CD14-positive monocyte (primary cell): ENCODE results near the gene FGGY.

DNA sequence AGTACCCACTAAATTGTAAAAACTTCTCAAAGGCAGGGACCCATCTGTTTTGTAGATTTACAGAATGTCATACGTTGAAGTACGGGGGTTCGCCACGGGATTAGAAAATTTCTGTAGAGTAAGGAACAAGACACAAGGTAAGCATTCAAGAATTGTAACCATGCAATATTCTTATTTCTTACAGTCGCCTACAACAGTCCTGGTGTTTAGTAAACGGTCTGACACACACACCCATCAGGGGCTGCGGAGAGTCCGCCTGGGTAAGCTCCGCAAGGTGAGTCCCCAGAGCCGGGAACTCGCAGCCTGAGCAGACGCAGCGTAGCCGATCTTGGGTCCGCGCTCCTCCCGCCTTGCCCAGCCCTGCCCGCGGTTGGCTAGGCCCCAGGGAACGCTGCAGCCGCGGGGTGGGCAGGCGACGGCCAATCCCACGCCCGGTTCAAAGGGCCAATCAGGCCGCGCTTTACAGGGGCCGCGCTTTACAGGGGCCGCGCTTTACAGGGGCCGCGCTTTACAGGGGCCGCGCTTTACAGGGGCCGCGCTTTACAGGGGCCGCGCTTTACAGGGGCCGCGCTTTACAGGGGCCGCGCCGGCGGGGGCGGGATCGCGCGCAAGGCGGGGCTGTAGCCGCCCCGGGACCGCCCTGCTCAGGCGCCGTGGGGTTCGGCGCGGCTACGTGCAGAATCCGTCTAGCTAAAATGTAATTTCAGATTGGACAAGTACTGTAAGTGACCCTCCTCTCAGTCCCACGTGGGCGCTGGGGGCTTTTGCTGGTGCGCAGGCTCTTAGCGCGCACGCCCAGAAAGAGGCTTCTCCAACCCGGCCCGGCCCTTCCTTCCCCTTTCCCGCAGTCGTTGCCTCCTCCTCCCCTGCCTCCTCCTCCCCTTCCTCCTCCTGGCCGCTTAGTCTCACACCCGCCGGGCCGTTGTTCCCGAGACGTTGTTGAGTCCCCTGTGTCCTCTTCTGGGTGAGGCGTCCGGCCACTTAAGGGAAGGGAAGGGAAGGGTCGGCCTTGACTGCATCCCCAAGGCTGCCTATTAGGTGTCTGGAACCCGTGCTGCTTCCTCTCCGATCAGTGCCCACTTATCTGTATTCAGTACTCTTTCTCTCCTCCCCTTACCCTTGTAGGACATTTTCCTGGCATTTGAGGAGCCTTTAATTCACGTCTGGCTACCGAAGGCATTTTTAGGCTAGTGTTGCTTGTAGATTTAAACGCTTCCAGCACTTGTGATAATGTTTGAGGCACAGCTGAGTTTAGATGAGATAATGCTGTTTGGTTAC, at the start of gene FGGY:
TSS of gene FGGY (plus strand) at position 908 of the 1,278 bp plus-strand sequence.
- CAGE, long polyA plus RNA: no peak

- CAGE, long polyA plus RNA: no peak
These were observed 19.2 kb downstream of the FGGY start for GRCh38 chr1:59316100-59316500.

- CAGE, long polyA plus RNA: no peak
These were observed 63.4 kb downstream of the FGGY start for GRCh38 chr1:59360139-59360768.

GRCh38 chr1:59499092-59499505, 202.2 kb downstream of the FGGY start:
- CAGE, long polyA plus RNA: no peak

DNA sequence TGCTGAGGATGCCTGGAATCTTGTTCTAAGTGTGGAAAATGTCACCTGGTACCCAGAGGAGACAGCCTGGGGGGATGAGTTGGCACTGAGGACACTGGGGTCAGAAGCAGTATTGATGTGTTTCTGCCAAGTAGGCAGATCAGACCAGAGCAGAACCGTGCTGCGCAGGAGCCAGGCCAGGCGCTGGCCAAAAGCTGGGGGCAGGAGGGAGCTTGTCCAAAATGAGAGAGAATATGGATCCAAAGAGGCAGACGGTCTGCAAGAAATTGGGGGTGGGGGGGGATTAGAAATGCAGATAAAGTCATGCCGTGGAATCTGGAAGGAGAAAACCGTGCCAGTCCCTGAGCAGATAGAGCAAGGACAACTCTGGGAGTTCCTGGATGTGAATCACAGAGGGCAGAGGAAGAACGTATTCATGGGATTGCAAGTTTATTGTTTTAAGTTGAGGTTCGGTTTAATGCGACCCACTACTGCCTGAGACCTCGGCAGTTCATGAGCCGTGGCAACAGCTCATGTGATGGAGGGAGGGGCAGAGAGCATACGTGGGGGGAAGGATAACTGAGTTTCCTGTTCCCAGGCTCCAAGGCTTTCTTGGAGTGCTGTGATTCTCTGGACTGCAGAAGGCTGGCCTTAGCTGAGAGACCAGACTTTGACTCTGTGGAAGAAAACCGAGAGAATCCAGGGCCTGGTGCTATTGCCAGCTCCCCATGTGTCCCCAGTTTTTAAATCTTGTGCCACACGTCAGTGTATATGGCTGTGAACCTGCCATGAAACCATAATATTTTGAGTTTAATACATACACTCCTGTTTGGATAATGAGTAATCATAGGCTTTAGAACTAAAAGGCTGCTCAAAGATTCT, 224.1 kb downstream of the FGGY start:
- CAGE, long polyA plus RNA: no peak

- CAGE, long polyA plus RNA: no peak
These were observed 168.9 kb upstream of the HOOK1 start for GRCh38 chr1:59645873-59646196.

GRCh38 chr1:59733361-59734021, 81.3 kb upstream of the HOOK1 start:
- CAGE, long polyA plus RNA: no peak

GRCh38 chr1:60149335-60149566, 75.7 kb upstream of the C1orf87 start:
- CAGE, long polyA plus RNA: no peak

DNA sequence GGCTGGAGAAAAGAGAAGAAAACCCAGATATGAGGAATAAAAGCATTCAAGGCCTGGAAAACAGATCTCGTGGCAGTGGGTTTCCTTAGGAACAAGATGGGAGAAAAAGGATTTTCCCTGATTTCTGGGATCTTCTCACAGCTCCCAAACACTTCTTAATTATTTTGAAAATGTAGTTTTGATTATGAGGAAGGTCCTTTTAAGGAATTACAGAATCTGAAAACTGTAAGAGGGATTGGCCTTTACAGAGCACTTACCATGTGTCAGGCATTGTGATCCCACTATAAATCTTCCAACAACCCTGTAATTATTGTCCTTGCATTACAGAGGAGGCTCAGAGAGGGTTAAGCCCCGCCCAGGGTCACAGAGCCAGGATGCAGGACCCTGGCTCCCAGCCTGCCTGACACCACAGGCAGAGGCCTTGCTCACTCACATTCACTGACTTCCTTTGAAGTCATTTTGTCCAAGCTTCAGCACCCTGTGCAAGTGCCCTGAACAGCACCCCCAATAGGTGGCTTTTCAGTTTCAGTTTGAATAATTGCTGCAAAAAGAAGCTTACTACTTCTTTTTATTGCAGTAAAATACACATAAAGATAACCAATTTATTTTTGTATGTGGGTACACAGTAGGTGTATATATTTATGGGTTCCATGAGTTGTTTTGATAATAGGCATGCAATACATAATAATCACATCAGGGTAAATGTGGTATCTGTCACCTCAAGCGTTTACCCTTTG, 256.8 kb upstream of the NFIA start:
- CAGE, long polyA plus RNA: no peak

GRCh38 chr1:61077619-61078459, 4.5 kb upstream of the NFIA start:
- CAGE, long polyA plus RNA: no peak

- CAGE, long polyA plus RNA: no peak
These were observed 6.4 kb downstream of the NFIA start for GRCh38 chr1:61088447-61089486.

GRCh38 chr1:61113452-61114051, 31.2 kb downstream of the NFIA start:
- CAGE, long polyA plus RNA: no peak

- CAGE, long polyA plus RNA: no peak
These were observed 49.8 kb downstream of the NFIA start for GRCh38 chr1:61132002-61132718.

- CAGE, long polyA plus RNA: no peak
These were observed 170.9 kb downstream of the NFIA start for GRCh38 chr1:61253239-61253761.

DNA sequence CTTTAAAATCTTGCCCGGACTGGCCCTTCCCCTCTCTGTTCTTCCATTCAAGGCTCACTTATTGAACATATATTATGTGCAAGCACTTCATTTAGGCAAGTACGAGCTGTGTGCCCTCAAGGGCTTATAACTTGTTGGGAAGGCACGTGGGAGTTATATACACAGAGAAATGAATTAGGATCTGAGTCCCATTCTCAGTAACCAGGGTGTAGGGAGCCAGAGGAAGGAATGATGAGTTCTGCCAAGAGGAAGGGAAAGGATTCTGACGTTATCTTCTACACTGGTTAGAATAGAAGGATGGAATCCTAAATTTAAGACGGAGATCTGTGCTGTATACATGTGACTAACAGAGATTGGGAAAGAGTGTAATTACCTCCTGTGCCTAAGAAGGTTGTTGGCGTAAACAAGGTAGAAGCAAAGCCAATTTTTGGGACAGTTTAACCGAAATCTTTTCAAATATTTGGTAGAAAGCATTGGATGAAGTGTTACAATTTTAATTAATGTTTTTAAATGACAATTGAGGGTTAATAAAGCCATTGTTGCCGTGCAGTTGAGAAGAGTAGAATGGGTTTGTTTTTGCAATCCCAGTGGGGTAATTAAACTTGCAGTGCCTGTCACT, 177.1 kb downstream of the NFIA start:
- CAGE, long polyA plus RNA: no peak

GRCh38 chr1:61337837-61339009, 255.9 kb downstream of the NFIA start:
- CAGE, long polyA plus RNA: no peak

DNA sequence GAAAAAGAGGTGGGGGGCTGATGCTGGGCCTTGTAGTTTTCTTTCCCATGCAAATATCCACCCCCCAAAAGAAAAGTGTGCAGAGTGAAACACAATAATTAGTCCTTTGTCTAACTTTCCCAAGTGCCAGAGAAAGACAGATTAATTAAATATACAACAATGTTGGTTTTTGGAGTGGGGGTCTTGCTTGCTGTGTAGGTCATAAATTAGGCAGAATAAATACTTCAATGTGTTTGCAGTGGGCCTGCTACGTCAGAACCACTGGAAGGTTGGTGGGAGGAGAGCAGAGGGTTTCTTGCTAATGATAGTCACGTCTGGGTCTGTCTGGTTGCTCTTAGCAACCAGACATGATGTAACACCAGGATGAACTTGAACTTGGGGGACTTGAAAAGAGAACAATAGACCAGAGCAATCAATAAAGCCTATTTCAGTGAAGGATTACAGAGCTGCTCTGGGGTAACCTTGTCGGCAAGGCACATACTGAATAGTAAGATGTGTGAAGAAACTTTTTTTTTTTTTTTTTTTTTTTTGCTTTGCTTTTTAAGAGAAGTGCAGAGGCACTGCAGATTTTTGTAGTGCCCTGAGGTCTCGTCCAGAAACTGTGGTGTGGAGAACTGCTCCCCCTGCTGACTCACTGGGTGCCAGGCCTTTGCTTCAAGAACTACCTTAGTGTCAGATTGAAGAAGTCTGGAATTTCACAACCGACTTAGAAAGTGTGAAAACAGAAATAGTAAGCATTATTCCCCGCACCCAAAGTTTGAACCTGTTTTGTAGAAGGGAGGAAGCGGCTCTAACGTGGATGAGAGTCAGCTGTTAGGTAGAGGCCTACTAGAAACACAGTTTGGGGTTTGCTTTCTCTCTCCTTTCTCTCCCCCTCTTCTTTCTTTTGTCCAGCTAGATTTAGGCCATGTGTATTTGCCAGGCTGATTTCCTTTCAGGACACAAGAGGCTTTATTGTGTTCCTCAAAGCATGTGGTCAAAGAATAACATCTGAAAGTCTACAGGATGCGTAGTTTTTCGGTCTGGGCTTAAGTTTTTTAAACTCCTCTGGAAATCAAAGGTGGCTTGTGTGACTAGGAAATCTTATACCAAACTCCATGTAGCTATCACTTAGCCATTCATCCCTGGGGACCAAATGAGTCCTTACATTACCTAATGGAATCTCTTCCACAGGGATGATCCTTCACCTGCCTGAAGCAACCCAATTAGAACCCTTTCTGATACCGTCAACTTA, 271.6 kb downstream of the TM2D1 start:
- CAGE, long polyA plus RNA: no peak

GRCh38 chr1:62113860-62114459, 80.7 kb upstream of the L1TD1 start:
- CAGE, long polyA plus RNA: no peak

DNA sequence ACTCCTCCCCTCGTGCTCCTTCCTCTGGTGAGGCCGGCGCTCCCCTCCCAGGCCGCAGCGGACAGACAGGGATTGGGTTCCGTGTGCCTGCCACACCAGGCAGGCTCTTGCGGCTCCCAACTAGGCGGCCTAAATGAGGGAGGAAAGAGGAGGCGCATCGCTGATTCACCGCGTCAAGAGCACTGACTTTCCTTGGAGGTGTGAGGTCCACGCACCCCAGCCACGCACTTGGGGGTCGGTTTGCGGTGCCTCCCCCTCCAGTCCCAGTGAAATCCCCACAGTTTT, 1.4 kb upstream of the FOXD3 start:
- CAGE, long polyA plus RNA: no peak

DNA sequence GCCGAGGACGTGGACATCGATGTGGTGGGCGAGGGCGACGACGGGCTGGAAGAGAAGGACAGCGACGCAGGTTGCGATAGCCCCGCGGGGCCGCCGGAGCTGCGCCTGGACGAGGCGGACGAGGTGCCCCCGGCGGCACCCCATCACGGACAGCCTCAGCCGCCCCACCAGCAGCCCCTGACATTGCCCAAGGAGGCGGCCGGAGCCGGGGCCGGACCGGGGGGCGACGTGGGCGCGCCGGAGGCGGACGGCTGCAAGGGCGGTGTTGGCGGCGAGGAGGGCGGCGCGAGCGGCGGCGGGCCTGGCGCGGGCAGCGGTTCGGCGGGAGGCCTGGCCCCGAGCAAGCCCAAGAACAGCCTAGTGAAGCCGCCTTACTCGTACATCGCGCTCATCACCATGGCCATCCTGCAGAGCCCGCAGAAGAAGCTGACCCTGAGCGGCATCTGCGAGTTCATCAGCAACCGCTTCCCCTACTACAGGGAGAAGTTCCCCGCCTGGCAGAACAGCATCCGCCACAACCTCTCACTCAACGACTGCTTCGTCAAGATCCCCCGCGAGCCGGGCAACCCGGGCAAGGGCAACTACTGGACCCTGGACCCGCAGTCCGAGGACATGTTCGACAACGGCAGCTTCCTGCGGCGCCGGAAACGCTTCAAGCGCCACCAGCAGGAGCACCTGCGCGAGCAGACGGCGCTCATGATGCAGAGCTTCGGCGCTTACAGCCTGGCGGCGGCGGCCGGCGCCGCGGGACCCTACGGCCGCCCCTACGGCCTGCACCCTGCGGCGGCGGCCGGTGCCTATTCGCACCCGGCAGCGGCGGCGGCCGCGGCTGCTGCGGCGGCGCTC, 972 bp downstream of the FOXD3 start:
- CAGE, long polyA plus RNA: no peak